BE2C (cell line): ENCODE measurements around a stretch of chr13.

GRCh38 chr13:95587235-95588034 is 34.9 kb downstream of the CLDN10 start:
- RRBS, result no CpG with 5 or more reads among the region's 27 CpGs

DNA sequence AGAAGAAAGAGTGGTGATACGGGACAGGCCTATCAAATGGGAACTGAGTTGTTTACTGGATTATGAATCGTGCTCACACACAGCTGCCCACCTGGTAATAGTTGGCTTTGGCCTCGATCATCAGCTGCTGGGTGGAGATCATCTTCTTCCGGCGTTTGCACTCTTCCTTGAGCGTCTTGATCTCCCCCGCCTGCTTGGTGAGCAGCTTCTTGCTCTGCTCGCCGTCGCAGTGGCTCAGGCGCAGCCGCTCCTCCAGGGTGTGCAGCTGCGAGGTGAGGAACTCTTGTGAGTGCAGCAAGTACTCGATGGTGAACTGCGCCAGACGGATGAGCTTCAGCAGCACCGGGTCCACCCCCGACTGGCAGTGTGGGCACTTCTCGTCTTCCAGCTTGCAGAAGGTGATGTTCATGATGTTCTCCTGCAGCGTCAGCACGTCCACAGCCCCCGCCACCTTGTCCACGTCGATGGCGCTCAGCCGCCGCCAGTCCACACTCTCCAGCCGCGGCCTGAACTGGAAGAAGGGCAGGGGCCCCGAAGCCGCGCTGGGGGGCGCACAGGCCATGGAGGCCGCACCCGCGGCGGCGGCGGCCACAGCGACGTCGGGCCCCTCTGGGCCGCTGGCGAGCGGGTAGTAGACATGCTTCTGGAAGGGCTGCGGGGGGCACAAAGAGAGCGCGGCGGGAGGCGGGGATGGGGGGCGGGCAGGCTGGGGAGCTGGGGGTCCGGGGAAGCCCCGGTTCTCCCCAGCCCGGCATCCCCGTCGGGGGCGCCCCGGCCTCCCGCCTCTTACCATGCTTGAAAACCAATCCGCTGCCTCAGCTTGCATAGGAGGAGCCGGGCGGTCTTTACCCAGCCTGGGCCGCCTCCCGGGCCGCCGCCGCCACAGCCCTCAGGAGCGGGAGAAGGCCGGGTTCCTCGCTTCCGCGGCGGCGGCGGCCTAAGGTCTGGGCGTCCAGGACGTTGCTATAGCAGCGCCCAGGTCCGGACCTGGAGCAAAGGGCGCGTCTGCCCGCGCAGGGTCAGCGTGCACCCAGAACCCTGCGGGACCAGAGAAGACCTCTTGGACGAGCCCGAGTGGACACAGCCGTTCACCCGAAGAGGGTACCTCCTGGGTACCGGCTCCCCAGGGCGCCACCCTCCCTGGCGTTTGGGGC is 2.9 kb downstream of the DZIP1 start:
- RRBS, result 1% methylated on average over 20 of the region's 92 CpGs

GRCh38 chr13:97236190-97236818 is 14.2 kb downstream of the MBNL2 start:
- RRBS, result no CpG with 5 or more reads among the region's 5 CpGs

DNA sequence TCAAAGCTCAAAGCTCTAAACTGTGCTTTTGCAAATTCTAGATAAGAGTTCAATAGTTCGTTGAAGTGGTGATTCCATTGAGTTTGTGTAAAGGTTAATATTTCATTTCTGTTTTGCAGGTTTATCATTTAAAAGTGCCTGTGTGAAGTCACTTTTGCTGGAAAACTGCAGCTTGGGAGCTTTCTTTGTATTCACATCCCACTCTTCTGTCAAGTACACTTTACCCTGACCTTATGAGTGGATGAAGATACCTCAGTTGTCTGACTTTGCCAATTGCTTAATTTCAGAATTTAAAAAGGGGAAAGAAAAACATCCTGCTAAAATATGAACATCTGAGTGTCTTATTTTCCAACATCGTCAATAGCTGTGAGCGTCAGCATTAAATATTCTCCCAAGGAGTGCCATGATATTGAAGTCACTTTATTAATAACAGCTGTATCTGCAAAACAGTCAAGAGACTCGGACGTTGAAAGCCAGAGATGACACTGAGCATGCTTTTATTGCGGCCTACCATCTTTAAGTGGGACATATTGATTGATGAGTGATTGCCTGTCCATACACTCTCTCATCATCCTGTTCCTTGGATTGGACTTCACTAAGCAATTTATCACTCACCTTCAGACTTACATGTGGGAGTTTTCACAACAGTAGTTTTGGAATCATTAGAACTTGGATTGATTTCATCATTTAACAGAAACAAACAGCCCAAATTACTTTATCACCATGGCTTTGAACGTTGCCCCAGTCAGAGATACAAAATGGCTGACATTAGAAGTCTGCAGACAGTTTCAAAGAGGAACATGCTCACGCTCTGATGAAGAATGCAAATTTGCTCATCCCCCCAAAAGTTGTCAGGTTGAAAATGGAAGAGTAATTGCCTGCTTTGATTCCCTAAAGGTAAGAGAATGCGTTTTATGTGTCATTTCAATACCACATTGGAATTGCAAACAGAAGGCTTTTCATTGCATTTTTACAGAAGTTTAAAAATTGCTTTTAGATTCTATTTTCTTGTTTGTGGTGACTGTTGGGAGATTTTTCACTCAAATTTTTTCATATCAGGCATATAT is 53.7 kb downstream of the MBNL2 start:
- RRBS, result no CpG with 5 or more reads among the region's 9 CpGs

DNA sequence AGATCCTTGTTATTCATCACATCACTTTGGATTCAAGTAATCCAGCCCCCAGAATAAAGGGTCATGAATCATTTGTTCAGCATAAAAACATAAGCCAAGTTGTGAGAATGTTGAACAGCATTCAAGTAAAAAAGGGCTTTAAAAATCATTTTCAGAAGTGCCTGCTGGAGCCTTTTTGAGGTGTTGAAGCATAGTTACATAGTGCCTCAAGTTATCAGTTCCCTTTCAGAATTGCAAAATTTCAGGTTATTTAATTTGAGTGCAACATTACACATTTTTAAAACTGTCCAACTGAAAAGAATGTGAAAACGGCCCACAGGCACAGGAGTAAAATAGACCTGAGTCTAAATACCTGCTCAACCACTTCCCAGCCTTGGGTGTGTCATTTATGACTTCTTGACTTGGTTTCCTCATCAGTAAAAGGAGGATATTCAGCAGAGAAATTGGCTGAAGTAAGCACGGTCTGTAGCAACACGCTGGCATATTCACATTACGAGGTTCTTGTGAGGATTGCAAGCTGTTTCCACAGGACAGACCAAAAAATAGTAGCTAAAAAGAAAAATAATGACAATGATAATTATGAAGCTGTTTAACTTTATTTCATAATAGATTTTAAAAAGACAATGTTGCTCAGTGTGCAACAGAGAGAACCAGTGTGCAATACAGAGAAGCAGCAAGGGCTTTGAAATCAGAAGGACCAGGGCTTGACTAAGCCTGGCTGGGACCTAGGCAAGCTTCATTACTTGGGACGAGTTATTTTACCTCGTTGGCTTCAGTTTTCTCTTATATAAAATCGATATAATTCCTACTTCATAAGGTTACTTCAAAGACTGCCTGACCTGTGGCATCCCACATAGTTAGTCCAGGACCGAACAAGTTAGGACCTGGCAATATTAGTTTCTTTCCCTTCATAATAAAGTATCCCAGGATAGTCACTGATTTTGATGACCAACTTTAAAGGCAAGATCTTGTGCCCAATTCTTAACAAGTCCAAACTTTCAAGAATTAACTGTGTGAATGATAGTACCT is 56.7 kb downstream of the MBNL2 start:
- RRBS, result no CpG with 5 or more reads among the region's 8 CpGs

DNA sequence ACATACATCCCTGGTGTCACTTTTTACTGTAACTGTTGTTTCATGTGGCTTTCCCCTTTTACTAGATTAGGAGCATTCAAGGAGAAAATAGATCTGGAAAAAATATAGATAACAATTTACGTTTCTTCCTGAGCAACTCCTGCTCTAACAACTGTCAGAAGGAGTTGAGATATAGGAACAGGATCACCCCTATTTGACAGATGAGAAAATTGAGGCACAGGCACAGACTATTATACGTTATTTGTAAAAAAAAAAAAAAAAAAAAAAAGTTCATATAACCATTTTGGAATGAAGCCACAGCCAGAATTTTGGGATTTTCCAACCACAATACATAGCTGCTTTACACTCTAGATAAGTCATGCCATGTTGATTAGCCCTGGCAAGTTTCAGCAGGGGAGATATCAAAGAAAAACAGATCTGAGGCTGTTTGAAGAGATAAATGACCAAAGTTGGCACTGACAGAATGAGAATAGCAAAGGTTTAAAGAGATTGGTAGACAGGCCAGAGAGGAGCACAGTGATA is 105.2 kb downstream of the MBNL2 start:
- RRBS, result no CpG with 5 or more reads among the region's 2 CpGs

DNA sequence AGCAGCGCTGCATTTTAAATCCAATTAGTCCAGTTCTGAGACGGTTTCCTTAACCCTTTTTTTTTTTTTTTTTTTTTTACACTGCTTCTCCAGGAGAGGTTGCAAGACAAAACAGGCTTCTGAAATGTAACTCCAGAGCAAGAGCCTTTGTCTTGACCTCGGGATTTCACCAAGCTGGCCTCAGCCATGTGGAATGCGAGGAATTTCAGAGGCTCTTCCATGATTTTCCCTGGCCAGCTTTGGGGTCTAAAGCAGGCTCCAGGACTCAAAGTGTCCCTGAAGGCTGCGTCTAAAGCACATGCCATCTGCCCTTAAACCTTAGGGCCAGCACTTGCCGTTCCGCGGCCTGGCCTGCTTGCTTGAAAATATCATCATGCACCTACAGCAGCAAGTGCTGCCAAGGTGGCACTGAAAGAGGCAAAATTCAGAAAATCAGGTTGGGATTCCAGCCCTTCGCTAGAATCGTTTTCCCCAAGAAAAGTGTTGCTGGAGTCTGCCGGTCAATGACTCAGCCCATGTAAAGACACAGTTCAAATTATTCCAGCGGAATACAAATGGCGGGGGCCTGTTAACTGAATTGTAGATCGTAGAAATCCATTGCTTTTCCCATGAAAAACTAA is 105.7 kb upstream of the RAP2A start:
- RRBS, result no CpG with 5 or more reads among the region's 14 CpGs

- RRBS, result no CpG with 5 or more reads among the region's 4 CpGs
Measured at GRCh38 chr13:97455939-97456605, 22.1 kb downstream of the RAP2A start.

GRCh38 chr13:98239563-98240520 is 62.8 kb upstream of the RNF113B start:
- RRBS, result no CpG with 5 or more reads among the region's 21 CpGs

- RRBS, result no CpG with 5 or more reads among the region's 11 CpGs
Measured at GRCh38 chr13:98255493-98256362, 78.7 kb upstream of the RNF113B start.

DNA sequence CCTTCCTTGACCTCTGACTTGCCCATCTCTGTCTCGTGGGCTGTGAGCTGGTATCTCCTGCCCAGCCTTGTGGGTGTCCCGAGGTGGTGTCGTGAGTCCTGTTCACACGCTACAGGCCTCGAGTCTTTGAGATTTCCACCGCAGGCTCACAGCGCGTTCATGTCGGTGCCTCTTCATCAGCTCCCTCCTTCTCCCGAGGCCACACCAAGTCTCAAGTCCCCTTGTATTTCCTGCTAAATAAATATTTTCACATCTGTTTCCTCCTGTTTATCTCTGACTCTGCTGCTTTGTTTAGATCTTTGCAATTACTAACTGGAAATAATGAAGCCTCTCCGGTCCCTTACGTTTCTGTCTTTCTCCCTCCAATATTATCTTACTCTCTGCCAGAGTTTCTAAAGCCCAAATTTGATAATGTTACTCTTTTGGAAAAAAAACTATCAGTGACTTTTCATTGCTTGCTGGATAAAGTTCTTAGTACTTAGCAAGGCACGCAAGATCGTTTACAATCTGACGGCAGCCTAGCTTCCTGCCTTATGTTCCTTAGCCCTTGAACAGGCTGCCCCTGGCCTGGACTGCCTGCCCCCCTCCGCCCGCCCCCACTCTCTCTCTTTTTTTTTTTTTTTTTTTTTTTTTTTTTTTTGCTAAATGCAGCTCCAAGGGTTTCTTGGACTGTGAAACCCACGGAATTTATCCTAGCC is 130.5 kb upstream of the RNF113B start:
- RRBS, result no CpG with 5 or more reads among the region's 18 CpGs

GRCh38 chr13:98427588-98428843 is 148.9 kb downstream of the STK24 start:
- RRBS, result no CpG with 5 or more reads among the region's 22 CpGs

GRCh38 chr13:98440503-98440704 is 136.5 kb downstream of the STK24 start:
- RRBS, result no CpG with 5 or more reads among the region's 4 CpGs

DNA sequence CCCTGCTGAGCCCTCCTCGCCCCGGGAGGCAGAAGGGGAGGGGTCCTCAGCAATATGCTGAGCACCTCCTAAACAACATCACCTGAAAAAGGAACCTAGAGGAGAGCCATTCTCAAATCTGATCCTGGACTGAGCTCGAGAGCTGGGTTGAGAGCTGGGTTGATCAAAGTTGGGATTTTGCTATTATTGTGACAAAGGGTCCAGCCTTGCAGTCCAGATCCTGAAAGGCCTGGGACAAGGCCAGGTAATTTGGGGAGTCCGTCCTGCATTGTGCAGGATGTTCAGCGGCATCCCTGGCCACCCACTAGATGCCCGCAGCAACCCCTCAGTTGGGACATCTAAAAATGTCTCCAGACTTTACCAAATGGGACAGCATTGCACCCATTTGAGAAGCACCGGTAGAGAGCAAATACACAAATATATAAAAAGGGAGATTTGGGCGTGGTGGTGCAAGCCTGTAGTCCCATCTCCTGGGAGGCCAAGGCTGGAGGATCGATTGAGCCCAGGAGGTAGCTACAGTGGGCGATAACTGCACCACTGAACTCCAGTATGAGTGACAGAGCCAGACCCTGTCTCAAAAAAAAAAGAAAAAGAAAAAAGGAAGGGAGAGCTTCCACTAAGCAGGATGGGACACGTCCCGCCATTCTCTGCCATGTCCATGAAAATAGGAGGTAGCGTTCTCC is 129.5 kb downstream of the STK24 start:
- RRBS, result no CpG with 5 or more reads among the region's 13 CpGs

DNA sequence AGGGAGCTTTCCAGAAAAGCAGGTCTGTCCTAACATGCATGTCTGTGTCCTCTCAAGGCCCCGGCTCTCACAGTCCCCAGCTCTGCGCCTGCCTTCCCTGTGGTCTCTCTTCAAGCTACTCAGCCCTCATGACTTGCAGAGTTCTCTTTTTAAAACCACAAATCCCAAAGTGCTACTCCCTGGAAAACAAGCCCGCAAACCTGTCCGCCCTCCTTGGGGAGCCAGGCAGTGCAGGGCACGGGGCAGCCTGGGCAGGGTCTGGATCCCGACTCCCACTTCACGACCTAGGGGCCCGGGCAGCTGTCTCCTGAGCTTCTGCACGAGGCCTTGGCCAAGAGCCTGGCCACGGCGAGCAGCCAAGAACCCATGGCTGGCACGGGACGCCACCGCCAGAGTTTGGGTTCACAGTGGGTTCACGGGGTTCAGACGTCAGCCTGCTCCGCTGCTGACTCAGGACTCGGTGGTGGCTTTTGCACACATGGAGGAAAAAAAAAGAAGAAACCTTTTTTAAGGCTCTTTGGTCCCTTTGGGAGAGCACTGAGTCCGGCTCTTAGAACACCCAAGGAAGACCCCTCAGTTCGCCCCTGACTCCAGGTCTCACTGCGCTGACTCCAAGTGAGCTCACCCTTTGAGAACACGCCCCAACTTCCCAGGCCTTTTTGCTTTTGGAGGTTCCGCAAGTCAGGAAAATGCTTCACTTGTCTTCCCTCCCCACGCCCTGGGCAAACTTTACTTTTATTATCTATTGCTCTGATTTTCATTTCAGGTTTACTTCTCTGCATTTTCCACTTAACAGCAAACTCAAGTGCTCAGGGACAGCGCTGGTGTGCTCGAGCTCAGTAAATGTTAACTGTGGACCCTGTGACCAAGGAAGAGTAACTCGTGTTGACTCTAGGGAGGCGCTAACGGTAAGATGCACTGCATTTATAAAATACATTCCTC is 93.7 kb downstream of the STK24 start:
- RRBS, result no CpG with 5 or more reads among the region's 29 CpGs

- RRBS, result no CpG with 5 or more reads among the region's 8 CpGs
Measured at GRCh38 chr13:98516758-98517110, 60.2 kb downstream of the STK24 start.

DNA sequence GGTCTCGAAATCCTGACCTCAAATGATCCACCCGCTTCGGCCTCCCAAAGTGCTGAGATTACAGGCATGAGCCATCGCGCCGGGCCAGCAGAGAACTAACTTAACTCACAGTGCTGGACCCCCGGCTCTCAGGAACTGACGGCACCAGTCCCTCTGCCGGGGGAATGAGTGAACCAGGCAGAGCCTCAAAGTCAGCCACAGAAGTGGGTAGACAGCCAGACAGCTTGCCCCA is 8.8 kb downstream of the STK24 start:
- RRBS, result 100% methylated on average over 2 of the region's 9 CpGs

DNA sequence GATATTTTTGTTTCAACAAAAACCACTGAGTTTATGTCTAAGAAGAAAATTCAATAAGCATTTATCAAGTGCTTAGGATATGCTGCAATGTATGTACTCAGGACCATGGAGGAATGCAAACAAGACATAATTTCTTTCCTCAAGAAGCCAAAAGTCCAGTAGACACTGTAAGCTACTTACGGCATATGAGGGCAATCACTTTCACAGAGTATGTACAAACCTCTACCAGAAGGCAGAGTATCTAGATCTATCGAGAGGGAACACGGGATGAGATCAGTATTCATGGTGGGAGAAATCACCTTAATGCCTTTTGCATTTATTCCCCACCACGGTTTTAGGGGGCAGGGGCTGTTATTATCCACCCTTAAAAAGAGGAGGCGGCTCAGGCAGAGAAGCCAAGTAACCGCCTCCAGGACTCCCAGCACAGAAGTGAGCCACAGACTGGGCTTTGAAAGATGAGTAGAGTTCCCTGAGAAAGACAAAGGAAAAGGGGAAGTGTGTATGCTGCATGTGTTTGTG is 85.3 kb downstream of the DOCK9 start:
- RRBS, result no CpG with 5 or more reads among the region's 6 CpGs

DNA sequence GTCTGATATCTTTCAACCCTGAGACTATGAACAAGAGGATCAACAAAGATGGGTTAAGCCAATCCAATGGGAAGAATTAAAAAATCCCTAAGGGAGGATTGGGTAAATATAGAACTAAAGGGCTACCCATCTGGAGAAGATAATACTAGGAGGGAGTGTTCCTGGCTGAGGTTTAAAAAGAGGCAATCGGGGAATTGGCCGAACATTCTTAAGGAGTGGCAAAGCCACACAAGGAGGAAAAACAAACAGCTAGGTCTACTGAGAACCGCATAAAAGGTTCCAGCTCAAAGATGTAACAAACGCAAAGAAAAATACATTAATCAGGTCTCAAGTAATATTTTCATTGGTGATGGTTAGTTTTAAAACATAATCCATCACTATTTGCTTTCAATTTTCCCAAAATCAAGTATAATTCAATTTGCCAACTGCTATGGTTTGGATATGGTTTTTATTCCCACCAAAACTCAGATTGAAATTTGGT is 53.8 kb downstream of the DOCK9 start:
- RRBS, result no CpG with 5 or more reads among the region's 4 CpGs

GRCh38 chr13:99214260-99214801 is 13.7 kb downstream of the UBAC2 start:
- RRBS, result no CpG with 5 or more reads among the region's 7 CpGs